Endometrial microvascular endothelial cells (primary cell): ENCODE data around the gene TCOF1.

DNA sequence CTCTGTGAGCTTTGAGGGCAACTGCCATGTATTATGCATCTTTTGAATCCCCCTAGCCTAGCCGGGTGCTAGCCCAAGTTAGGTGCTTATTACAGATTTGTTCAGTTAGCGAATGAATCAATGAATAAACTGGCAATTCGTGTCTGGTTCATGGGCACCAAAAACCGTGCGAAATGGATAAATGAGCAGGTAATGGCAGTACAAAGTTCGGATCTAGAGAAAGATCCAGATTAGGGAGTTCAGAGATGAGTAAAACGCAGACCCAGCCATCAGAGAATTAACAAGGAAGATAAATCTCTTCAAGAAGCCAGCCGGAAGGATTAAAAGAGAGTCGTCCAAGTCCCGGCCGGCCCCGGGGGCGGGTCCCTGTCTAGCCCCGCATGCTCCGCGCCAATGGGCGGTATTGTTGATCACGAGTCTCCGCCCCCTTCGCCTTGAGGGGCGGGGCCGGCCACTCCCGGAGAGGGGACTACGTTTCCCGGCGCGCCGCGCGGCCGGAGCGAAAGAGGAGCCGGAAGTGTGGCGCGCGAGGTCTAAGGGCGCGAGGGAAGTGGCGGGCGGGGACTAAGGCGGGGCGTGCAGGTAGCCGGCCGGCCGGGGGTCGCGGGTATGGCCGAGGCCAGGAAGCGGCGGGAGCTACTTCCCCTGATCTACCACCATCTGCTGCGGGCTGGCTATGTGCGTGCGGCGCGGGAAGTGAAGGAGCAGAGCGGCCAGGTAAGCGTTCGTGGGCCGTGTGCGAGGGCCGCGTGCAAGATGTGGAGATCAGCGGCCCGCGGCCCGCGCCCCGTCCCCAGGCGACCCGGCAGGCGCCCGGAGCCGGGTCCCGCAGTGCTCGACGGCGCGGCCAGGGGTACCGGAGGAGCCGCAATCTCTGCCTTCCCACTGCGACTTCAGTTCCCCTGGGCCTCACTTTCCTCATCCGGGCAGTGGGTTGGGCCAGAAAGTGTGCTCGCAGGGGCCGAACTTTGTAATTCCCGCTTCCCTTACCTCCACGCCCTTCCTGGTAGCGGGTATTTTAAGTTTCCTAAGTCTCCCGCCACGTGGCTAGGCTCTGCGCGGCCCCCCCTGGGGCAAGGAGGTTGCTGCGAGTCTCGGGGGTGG lies at the start of gene TCOF1:
Gene TCOF1 (plus strand): TSS at position 560 of the 1,104 bp plus-strand sequence.
- RAMPAGE, long total RNA: start-site peak on the plus strand centred at position 580 of the sequence, 54 bp wide, 408 and 600 reads in 2 replicates

DNA sequence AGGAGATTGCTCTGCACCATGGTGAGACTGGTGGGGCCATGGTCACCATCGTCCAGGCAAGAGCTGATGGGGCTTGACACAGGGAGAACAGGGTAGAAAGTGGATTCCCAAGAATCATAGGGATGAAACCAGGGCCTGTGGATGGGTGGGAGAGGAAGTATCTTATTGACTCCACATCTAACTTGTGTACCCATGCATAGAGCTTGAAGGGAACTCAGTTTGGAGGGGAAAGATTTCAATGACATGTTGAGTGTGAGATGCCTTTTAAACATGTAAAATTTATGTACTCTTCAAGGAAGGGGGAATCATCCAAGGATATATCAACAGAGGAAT lies 4.4 kb downstream of the TCOF1 start:
- RAMPAGE, long total RNA: no peak

DNA sequence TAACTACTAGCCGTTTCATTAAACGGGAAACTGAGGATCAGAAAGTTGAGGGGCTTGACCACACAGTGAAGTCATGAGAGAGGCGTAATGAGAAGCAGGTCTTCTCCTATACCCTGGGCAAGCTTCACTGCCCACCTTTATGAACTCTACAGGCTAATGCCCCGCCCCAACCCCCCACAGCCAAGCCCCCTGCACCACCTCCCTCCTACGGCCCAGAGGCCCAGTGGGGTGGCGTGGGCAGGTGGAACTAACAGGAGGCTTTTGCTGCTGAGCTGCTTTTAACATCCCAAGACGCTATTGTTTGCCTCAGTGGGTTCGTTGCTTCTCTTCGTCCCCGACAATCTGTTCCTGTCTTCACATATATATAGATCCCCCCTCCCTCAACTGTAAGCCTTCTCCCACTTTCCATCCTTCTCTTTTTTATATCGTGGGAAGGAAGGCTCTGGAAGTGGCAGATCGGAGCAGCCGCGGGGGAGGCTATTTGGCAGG lies 26.7 kb downstream of the CD74 start:
- RAMPAGE, long total RNA: no peak

DNA sequence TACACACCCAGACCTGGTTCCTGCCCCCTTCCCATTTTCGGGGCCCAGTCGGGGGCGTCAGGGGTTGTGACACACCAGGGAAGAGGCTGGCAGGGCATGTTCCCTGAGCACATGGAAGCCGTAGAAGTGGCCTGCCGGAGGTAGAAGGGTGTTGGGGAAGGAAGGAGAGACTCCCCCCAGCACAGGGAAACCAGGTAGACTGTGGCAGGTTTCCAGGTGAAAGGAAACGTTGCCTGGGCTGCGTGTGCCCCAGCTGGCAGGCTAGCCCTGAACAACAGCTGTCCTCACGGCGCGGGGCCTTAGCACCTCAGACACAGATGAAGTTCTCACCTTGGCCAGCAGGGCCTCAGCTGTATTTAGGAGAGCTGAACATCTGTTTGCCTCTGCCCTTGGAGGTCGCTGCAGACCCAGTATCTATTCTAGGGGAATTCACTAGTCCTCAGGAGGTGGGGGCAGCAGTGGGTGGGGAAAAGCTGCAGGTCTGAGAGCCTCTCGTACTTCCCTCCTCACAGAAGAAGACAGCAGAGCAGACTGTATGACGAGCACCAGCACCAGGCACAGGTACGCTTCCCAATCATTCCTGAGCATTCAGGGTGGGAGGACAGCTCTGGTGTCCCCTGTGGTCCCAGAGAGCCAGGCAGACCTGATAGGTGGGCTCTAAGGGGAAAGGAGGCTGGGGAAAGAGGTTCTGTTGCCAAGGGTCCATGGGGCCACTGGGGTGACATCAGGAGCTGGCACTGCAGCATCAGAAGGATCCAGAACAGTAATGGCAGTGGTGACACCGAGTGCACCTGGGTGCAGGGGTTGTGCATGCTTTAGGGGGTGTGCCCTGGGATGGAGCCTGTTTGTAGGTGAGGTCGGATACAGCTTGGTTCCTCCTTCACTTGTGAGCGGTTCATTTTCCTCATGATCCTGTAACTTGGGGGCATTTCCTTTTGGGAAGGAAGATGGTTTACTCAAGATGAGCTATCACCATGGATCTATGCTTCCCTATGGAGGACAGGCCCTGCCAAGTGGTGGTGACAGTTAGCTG lies 13.9 kb downstream of the CD74 start:
- RAMPAGE, long total RNA: no peak

DNA sequence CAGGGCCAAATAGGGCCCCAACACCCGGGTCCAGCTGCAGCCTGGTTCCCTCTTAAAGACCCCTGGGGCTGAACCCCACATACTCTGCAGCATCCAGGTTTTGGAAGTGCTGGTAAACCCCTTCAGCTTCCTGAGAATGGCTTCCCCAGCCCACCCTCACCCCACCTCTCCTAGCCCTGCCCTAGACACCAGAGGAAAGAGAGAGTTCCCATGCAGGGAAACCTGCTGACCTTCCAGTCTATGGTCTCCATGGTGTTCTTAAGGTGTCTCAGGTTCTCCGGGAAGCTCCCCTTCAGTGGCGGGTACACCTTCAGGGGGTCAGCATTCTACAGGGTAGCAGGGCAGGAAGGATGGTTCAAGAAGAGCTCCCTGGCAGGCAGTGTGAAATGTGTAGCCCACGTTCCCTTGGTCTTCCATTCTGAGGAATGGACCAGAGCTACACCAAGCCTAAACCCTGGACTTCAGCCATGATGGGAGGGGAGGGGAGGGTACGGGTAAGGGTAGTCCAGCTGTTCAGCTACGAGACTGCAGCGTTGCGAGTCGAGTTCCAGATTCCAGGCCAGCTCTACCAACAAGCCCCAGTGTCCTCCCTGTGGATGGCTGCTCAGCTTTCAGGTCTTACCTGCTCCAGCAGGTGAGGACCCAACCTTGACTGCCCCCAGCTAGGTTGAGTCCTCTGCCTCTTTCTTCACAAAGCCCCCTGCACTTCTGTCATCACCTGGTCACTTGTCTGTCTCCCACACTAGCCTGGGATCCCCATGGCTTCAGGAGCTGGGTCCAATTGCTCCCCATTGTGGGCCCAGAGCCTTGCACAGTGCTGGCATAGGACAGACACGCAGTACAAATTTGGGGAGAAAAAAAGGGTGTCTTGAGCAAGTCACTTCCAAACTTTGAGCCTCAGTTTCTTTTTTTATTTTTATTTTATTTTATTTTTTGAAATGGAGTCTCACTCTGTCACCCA lies 7.6 kb downstream of the CD74 start:
- RAMPAGE, long total RNA: no peak

GRCh38 chr5:150411136-150412042 lies 1.3 kb downstream of the CD74 start:
- RAMPAGE, long total RNA: no peak

- RAMPAGE, long total RNA: no peak
These were observed 15.6 kb upstream of the CD74 start for GRCh38 chr5:150428063-150428890.

- RAMPAGE, long total RNA: no peak
These were observed 672 bp downstream of the RPS14 start for GRCh38 chr5:150448538-150449596.

- RAMPAGE, long total RNA: no peak
These were observed 20.3 kb upstream of the NDST1 start for GRCh38 chr5:150487321-150488362.

DNA sequence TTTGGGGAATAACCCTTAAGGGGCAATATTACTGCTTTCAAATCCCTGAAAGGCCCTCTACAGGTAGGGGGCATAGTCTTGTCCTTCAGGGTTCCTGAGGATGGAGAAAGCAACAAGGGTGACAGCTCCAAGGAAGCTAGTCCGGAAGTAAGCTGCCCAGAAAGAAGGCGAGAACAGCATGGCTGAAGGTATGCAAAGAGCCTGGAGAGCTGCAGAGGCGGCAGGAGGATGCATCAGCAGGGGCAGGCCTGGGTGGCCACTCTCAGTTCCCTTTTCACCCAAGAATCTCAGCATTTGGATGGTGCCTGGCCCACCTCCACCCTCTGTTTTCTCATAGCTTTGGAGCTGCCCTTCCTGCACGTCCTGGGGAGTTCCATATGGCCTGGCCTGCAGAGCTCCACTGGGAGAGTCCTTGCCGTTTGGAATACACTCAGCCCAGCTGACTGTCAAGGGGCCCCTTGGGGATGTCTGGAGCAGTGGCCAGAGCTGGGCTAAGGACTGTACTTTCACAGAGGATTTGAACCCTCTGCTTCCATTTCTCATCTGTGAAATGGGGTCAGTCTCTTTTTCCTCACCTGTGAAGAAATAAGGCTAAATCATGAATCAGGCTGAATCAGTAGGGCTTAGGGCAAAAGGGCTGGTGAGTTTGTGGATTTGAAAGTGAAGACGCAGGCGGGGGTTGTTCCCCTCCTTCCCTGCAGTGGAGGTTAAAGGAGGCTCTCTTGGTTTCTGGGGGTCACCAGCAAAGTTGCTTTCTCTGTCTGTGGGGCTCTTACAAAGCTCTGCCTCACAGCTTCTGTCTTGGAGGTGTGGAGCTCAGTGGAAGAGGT lies 17.9 kb upstream of the NDST1 start:
- RAMPAGE, long total RNA: no peak

DNA sequence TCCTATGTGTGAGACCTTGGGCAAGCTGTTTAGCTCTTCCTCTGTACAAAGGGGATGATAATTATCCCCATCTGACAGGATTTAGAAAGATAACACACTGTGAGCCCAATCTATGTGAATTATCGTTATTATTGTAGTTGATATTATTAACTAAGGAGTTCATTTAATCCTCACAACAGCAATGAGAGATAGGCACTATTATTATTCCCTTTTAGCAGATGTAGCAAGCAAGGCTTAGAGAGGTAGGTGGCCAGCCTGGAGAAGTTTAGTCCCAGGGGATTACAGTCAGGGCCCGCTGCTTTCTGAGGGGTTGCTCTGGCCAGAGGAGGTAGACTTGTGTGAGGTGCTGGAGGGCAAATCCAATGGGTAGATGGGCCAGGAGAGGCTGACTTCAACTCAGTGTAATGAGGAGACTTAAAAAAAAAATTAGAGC lies 15.8 kb upstream of the NDST1 start:
- RAMPAGE, long total RNA: no peak

DNA sequence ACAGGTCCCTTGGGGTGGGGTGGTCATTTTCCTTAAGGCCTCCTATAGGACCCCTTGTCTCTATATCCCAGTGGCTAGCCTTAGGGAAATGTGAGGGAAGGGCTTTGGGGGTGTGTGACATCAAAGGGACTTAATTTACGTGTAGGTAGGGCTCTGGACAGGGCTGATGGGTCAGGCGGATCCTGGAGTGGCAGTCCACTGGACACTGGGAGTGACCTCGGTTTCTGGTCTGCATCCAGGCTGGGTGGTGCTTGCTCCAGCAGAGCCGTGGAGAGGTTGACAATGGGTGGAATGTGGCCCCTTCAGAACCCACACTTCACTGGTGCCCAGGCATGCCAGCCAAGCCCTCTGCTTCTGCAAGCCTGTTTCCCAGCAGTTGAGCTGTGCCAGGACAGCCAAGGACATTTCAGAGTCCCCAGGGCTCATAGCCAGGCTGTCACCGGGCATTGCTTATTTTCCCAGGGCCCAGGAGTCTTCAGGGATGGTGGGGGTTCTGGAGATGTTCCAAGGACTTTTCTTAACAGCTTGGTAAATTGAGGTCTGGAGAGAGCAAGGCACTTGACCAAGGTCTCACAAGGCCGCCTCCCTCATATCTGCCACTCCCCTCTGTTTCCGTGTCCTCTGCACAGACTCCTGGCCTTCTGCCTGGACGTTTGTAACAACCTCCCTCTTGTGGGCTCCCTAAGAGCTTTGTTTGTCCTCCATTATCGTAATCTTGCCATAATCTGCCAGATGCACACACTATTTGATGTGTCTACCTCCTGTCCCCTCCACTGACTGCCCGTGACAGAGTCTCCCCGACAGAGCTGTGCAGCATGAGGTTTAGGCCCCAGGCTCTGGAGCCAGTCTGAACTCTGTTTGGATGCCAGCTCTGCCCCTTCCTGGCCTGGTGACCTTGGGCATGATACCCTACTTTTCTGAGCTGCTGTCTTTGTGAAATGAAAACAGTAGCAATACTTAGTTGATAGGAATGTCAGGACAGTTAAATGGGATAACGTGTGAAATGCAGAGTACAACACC lies 3.8 kb upstream of the NDST1 start:
- RAMPAGE, long total RNA: no peak

- RAMPAGE, long total RNA: no peak
These were observed 1.5 kb upstream of the NDST1 start for GRCh38 chr5:150506409-150506927.

DNA sequence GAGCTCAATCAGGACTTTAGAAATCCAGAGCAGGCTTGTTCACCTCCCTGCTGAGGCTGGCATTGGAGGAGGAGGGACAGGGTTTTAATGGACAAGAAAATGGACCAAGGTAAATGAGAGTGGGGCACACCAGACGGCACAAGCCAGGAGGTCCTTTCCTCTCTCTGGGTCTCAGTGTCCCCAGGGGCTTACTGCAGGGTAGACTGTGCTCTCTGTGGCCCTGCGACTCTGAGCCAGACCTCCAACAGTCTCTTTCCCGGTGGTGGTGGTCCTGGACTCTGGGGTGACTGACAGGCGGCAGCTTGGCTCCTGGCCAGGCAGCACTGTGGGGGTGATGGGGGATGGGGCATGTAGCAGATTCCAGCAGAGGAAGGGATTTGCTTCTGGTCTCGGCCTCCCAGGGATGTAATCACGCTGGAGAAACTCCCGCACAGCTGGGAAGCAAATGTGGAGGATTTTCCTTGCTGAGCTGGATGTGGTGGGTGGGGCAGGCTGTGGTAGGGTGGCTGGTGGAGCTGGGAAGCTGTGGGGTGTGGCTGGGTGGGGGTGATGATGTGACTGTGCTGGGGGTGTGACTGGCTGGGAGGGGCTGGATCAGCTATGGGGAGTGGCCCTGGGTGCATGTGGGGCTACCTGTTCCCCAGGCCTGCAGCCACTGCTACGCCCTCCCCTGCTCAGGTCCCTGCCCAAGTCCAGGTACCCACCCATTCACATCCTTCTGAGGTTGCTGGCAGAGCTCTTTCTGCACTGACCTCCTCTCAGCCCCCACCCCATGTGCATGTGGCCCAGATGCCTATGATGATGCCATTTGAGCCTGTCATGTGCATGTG lies 3.7 kb downstream of the NDST1 start:
- RAMPAGE, long total RNA: no peak

DNA sequence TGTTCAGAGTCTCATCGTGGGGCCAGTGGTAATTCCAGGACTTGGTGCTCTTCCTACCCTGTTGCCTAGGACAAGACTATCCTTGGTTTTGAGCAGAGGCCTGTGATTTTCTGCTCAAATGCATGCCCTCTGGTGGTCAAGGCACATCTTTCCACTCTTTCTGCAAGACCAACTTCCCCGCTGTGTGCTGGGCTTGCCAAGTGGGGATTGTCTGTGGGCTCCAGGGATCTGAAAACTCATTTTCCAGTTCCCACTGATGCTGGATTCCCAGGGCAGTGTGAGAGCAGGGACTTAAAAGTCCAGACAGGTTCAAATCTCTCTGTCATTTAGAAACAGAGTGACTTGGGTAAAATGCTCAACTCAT lies 15.9 kb downstream of the NDST1 start:
- RAMPAGE, long total RNA: no peak

- RAMPAGE, long total RNA: no peak
These were observed 34.9 kb downstream of the NDST1 start for GRCh38 chr5:150542671-150543451.

DNA sequence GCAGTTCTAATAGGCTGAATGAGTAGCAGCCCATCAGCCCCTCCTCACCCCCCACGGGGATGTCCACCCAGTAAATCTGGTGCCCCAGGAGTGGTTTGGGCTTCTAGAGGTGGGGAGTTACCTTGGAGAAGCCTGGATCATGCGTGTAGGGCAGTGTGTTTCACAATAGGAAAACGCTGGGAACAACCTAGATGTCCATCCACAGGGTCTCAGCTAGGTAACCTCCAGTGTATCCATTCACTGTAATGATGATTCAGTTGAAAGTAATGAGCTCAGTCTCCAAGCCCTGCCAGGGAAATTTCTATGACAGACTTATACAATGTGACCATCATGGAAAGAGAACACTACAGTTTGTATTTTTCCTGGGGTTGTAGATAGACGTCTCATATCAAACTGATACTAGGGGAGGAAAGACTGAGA lies 51.8 kb downstream of the NDST1 start:
- RAMPAGE, long total RNA: no peak

DNA sequence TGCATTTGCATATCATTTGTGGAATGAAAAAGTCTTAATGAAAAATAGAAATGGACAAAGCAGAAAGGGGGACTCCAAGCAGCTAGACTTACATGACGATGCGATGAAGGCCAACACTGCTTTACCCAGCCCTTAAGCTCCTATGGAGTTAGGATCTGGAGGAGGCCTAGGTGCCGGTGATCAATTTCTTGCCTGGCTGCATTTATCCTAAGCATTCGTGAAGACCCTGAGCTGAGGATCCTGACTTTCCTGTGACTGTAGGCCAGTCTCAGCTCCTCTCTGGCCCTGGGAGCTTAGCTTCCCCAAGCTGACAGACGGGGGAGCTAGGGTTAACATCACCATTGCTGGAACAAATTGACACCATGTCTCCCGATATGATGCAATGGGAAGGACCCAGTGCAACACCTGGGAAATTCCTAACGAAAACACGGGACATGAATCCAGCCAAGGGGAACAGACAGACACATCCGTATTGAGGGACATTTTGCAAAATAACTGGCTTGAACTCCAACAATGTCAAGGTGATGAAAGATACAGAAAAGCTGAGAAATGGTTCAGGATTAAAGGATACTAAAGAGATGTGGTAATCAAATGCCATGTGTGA lies 52.4 kb downstream of the NDST1 start:
- RAMPAGE, long total RNA: no peak

DNA sequence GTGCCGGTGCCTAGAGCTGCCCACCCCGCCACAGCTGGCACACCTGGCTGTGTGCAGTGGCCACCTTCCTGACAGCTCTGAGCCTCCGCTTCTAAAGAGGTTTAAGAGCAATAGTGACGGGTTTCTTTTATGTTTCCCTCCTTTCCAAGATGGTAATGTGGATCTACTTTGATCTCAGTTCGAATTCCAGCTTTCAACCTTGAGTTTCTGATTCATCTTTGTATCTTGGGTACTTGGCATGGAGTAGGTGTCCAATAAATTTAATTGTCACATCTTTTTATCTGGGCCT lies 60.2 kb upstream of the SYNPO start:
- RAMPAGE, long total RNA: no peak

GRCh38 chr5:150581989-150582743 lies 58.3 kb upstream of the SYNPO start:
- RAMPAGE, long total RNA: no peak